ENCODE data around the genes LAMTOR4 and SPDYE3.

GRCh38 chr7:100148819-100149710, at the start of gene LAMTOR4:
Gene LAMTOR4 (plus strand): TSS chr7:100148918.
- PRO-cap, result bidirectional peak, plus-strand start at chr7:100148963, minus-strand start at chr7:100148722
- RAMPAGE, long total RNA, 4 experiments, result start-site peak on the plus strand in 4 of 4 experiments, at chr7:100148903-100148996 at its widest, 564 to 819 reads per replicate

DNA sequence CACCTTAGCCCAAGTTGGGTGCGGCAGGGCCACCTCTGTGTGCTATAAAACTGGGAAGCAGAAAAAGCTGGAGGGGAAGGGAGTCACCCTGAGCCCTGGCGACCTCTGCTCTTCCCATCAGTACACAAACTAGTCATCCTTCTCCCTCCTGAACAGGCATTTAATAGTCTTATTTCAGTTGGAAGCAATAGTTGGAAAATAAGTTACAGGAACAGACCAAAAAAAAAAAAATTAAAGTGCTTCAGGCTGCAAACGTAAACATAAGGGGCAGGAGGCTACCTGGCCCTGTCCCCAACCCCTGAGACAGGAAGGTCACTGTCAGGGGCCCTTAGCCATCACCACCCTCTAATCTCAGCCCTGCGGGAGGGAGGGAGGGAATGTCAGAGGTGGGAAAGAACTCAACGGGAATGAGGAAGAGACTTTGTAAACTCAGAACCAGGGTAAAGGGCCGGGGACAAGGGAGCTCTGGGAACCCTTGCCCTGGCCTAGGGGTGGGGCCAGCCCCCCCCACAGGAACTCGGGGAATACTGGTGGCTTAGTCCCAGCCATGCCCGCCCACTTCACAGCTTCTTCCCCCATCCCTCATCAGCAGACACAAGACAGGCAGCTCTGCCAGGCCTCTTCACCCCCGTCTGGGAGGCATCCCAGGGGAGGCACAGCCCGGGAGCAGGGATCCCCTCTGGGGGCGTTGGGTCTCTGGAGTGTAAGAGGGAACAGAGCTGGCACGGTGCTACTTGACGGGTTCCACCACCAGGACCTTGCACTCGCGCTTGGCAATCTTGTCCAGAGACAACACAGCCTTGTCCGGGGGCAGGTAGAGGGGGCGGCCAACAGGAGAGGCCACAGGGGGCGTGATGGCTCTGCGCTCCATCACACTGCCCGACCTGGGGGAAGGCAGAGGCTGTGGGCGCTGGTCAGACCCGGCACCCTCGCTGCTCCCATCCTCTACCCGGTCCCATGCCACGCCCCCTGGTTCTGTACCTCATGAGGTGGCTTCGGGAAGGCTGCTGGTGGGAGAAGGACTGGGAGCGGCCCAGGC, 3.9 kb downstream of the TRAPPC14 start:
- PRO-cap, result no peak
- RAMPAGE, long total RNA, 4 experiments, result no peak in any of the 4 experiments

DNA sequence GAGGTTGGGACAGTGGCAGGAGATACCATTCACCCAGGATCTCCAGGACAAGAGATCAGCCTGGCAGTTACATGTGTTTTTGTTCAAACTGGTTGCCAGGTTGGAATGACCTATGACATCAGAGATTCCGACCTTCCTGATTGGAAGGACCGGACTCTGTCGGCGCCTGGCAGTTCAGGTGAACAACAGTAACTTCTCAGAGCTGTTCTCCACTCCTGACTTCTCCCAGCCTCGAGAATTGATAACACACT, at the start of gene SPDYE3:
SPDYE3 (plus strand) TSS at position 155 of the 251 bp plus-strand sequence.
- PRO-cap, result no peak
- RAMPAGE, long total RNA, 4 experiments, result no peak in any of the 4 experiments

- PRO-cap, result no peak
- RAMPAGE, long total RNA, 4 experiments, result no peak in any of the 4 experiments
These were observed 12.1 kb upstream of the PILRB start for GRCh38 chr7:100345707-100346248.

DNA sequence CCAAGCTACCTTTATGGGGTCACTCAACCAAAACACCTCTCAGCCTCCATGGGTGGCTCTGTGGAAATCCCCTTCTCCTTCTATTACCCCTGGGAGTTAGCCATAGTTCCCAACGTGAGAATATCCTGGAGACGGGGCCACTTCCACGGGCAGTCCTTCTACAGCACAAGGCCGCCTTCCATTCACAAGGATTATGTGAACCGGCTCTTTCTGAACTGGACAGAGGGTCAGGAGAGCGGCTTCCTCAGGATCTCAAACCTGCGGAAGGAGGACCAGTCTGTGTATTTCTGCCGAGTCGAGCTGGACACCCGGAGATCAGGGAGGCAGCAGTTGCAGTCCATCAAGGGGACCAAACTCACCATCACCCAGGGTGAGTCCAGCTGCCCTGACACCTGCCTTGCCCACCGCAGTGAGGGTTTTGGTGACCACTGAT, 809 bp downstream of the PILRB start:
- PRO-cap, result no peak
- RAMPAGE, long total RNA, 4 experiments, result no peak in any of the 4 experiments

DNA sequence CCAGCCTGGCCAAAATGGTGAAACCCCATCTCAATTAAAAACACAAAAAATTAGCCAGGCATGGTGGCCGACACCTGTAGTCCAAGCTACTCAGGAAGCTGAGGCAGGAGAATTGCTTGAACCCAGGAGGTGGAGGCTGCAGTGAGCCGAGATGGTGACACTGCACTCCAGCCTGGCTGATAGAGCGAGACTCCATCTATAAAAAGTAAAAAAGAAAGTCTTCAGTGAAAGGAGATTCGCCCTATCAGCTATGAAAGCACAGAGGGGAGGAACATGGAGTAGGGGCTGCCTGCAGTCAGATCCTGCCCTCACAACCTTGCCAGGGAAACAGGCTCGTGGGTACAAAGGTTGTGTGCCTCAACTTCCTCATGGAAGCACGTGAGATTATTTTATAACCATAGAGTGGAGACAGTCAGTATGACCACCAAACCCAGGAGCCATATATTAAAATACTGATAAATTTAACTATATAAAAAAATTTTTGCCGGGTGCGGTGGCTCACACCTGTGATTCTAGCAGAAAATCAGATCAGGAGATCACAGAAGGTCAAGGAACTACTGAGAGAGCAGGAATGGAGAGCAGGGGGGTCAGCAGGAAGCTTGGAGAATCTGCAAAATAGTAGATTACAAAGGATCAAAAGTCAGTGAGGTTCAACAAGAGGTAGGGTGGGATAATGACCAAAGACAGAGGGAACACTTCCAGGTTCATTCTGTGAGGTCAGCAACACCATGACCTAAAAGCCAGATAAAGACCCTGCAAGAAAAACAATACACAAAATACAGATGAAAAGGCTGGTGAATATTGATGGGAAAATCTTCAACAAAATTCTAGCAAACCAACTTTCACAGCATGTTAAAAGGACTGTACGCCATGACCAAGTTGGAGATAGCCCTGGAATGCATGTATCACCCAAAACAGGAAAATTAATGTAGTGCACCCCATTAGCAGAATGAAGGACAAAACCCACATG, 3.9 kb downstream of the PILRB start:
- PRO-cap, result no peak
- RAMPAGE, long total RNA, 4 experiments, result no peak in any of the 4 experiments

GRCh38 chr7:100362714-100363265, 4.9 kb downstream of the PILRB start:
- PRO-cap, result no peak
- RAMPAGE, long total RNA, 4 experiments, result no peak in any of the 4 experiments

DNA sequence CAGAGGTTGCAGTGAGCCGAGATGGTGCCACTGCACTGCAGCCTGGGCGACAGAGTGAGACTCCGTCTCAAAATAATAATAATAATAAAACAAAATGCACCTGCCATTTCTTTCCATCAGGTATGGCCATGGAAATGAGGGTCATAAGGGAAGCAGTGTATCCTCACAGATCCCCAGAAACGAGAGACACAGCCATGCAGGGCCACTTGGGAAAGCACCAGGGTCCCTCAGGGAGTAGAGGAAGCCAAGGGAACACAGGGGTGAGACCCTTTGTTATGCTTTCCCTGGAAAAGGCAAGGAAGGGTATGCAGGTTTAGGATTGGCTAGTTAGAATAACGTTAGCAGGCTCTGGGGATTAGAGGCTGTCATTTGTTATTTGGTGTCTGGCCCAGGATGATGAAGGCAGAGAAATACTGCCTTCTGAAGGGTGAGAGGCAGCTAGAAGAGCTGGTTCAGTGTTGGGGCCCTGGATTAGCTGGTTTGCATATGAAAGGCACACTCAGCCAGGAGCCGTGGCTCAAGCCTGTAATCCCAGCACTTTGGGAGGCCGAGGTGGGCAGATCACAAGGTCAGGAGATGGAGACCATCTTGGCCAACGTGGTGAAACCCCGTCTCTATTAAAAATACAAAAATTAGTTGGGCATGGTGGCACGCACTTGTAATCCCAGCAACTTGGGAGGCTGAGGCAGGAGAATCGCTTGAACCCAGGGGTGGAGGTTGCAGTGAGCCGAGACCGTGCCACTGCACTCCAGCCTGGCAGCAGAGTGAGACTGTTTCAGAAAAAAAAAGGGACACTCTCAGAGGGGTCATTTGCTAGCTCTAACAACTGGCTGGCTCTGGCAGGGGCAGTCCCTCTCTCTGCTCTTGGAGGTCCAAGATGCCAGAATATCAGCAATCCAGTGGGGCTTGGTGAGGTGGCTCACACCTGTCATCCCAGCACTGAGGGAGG, 2.9 kb upstream of the PILRA start:
- PRO-cap, result no peak
- RAMPAGE, long total RNA, 4 experiments, result no peak in any of the 4 experiments

DNA sequence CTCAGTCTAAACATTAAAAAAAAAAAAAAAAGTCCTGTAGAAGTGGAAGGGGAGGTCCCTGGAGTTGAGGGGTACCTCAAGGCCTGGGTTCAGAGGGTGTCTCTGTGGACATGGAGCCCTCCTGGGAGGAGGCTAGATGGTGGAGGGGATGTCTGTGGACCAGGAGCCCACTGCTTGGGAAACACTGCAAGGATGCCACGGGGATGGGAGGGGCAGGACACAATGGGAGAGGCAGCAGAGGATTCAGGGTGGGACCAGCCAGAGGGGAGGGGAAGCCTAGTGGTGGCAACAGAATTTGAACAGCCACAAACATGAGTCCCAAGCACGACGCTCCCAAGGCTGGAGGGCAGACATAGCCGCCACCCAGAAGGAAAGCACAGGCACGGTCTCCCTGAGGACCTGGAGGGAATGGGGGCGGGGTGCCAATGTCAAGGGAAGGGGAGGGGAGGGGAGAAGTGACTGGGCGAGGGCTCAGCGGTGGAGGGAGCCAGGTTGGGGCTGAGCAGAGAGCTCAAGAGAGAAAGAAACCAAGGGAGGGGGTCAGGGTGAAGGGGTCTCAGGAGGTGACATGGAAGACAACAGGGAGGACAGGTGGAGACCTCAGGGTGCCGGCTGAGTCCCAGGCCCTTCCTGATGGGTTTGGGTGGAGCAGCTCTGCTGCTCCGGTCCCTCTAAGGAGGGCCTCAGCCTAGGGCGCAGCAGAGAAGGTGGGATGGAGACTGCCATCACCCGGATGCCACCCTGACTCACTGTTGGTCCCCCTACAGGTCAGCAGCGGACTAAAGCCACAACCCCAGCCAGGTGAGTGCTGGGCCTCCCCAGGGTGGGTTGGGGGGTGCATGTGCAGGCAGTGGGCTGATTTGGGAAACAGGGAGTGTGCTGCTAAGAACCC, 24.1 kb downstream of the PILRA start:
- PRO-cap, result no peak
- RAMPAGE, long total RNA, 4 experiments, result no peak in any of the 4 experiments

- PRO-cap, result no peak
- RAMPAGE, long total RNA, 4 experiments, result no peak in any of the 4 experiments
These were observed 3.9 kb upstream of the SPACDR start for GRCh38 chr7:100467686-100468616.

DNA sequence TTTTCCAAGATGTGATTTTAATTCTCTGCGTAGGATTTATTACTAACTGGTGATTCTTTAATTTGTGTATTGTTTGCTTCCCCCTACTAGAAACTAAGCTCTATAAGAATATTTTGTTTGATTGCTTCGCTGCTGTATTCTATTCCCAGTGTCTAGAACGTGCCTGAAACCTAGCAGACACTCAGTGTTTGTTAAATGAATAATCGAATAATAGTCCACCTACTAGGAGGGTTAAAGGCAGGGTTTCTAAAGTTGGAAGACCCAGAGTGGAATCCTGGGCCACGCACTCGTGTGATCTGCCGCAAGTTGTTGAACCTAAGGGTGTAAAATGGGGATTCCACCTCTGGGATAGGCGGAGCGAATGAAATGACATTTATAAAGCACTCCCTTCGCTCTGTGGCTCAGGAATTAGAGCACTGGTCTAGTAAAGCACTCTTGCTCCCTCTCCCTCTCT, 713 bp upstream of the AGFG2 start:
- PRO-cap, result no peak
- RAMPAGE, long total RNA, 4 experiments, result no peak in any of the 4 experiments

GRCh38 chr7:100546329-100546995, 7.5 kb downstream of the AGFG2 start:
- PRO-cap, result no peak
- RAMPAGE, long total RNA, 4 experiments, result no peak in any of the 4 experiments

DNA sequence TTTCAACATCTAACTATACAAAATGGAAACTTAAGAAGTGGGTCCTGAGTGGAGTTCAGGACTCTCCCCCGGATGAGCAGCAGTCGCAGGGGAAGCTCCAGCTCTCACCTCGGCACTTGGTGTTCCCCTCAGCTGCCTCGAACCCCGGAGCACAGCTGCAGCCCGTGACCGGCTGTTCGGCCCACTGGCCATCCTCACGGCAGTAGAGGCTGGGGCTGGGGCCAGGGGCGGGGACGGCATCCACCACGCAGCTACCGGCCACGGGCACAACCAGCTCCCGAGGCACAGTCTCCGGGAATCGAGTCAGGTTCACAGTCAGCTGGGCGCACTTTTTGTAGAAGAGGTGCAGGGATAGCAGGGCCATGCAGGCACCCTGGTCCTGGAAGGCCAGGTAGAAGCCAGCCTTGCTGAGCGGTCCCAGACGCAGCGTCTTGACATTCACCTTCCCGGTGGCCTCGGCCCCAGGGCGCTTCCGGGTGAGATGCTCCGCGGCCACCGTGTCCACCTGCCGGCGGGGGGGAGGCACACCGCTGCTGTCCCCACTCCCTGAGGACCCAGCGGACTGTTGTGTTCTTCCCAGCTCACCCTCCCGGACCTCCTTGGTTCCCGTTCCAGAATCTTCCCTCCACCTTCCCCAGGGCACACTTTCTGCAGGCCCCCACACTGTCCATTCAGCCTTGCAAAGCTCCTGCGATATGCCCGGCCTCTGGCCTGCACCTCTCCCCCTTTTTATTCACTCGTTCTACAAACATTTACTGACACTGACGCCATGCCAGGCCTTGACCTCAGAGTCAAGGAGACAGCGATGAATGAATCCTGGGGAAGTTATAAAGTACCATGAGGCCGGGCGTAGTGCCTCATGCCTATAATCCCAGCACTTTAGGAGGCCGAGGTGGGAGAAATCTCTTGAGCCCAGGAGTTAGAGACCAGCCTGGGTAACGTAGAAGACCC, 4.9 kb downstream of the EPHB4 start:
- PRO-cap, result no peak
- RAMPAGE, long total RNA, 4 experiments, result no peak in any of the 4 experiments

DNA sequence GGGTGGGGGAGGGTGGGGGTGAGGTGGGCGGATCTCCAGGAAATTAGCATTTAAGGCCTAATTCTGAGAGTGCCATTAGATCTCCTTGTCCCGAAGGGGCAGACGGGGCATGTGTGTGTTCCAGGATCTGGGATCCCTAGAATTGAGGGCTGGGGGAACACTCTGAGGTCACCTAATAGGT, 9.4 kb upstream of the EPHB4 start:
- PRO-cap, result no peak
- RAMPAGE, long total RNA, 4 experiments, result no peak in any of the 4 experiments

GRCh38 chr7:100901994-100902547, 6.4 kb upstream of the ACHE start:
- PRO-cap, result no peak
- RAMPAGE, long total RNA, 4 experiments, result no peak in any of the 4 experiments

DNA sequence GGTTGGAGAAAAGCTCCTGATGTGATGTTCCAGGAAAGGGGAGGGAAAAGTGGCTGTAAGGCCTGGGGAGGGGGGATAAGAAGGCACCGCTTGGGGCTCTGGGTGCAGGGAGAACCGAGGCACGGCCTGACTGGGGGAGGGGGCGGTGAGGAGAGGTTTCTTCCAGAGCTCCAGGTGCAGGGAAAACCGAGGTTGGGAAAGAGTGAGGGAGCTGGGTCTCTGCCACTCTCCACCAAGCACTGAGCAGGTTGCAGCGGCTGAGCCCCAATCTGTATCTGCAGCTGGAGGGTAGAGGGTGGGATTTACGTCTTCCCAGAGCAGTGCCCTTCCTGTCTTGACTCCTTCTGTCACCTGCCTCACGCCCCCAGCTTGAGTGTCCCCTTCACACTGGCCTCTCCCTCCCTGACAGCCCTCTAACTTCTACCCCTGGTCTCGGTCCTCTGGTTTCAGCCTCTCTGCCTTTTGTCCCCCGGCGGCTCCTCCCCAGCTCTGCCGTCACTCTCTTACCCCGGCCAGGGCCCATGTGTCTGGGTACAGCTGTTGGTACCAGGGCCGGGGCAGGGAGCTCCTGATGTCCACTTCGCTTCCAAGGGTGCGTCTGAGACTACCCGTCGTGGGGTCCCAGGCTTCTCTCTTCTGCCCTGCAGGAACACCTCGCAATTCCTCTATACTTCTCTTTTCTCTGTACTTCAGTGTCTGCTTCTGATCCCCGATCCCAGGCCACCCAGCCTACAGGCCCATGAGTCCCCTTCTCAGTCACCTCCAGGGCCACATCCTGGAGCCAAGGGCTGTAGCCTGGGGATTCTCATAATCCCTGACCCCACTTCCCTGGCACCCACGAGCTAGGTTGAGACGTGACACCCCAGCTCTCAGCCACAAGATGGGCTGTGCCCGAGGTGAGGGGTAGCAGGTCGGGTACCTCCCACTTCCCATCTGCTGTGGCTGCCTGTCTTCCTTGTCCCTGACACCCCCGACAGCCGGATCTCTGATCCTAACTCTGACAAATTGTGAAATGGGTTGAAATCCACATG, 689 bp downstream of the MUC3A start:
- PRO-cap, result no peak
- RAMPAGE, long total RNA, 4 experiments, result no peak in any of the 4 experiments

DNA sequence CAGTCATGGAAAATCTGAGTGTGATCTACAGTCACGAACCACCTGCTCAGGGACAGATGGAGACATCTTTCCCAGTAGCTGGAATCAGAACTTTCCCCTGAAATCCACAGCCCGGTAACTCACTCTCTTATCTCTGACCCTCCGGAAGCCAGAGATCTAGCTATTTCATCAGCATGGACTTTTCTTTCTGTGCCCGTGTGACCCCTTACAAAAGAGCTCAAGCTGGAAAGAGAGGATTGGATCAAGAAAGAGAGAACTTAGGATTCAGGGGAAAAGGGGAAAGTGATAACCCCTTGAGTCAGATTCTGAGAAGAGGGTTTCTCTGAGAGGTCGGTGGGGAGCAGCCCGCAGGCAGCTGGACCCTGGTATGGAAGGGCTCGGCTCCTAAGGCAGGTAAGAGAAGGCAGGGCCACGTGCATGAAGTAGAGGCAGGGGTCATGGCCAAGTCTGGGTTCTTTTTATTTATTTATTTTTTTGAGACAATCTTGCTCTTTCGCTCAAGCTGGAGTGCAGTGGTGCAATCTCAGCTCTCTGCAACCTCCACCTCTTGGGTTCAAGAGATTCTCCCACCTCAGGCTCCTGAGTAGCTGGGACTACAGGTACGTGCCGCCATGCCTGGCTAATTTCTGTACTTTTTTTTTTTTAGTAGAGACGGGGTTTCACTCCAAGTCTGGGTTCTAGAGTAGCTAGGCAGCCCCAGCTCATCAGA, 4.3 kb upstream of the SERPINE1 start:
- PRO-cap, result no peak
- RAMPAGE, long total RNA, 4 experiments, result no peak in any of the 4 experiments

DNA sequence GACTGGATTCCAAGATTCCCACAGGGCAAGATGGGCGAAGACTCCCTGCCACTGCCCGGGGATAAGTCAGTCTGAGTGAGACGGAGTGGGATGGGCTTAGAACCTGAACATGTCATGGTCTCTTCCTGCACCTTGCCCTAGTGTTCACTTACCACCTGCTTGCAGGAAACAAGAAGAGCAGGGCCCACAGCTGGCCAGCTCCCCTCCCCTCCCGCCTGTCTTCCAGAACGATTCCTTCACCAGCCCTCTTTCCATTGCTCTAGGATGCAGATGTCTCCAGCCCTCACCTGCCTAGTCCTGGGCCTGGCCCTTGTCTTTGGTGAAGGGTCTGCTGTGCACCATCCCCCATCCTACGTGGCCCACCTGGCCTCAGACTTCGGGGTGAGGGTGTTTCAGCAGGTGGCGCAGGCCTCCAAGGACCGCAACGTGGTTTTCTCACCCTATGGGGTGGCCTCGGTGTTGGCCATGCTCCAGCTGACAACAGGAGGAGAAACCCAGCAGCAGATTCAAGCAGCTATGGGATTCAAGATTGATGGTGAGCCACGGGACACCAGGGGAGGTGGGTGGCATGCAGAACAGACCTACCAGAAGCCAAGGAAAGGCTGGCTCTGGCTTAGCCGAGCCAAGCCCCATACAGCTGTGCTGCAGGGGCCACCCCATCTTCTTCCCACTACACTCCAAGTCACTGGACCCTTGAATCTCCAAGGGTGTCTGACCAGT, 1.4 kb downstream of the SERPINE1 start:
- PRO-cap, result no peak
- RAMPAGE, long total RNA, 4 experiments, result no peak in any of the 4 experiments

GRCh38 chr7:101163542-101164016, 1.8 kb downstream of the VGF start:
- PRO-cap, result no peak
- RAMPAGE, long total RNA, 4 experiments, result no peak in any of the 4 experiments

- PRO-cap, result no peak
- RAMPAGE, long total RNA, 4 experiments, result no peak in any of the 4 experiments
These were observed 1.2 kb upstream of the MOGAT3 start for GRCh38 chr7:101201670-101202719.